ENCODE measurements around a stretch of chr12.

DNA sequence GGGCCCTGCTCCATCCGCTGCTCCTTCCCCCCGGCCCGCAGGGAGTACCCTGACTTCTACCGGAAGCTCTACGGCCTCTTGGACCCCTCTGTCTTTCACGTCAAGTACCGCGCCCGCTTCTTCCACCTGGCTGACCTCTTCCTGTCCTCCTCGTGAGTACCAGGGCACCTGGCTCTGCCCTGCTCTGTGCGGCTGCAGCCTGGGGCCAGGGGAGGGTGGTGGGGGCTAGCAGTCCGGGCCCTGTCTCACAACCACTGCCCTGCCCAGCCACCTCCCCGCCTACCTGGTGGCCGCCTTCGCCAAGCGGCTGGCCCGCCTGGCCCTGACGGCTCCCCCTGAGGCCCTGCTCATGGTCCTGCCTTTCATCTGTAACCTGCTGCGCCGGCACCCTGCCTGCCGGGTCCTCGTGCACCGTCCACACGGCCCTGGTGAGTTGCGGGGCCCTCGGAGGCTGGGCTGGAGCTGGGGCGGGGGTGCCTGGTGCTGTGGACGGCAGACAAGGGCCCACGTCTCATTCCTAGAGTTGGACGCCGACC is 7.0 kb downstream of the NOC4L start:
- RRBS = no CpG with 5 or more reads among the region's 31 CpGs

DNA sequence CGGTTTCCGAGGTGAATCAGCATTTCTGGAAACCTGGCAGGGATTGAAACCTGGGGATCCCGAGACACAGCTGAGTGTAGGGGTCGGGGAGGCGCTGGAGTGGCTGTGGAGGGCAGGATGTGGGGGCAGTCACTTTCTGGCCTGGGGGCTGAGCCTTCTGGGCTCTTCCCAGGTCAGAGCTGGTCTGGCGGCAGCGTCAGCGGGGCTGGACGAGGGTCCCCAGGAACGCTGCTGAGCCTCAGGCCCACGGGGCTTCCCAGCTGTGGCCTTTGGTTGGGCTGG is 23.7 kb downstream of the NOC4L start:
- RRBS = no CpG with 5 or more reads among the region's 11 CpGs

DNA sequence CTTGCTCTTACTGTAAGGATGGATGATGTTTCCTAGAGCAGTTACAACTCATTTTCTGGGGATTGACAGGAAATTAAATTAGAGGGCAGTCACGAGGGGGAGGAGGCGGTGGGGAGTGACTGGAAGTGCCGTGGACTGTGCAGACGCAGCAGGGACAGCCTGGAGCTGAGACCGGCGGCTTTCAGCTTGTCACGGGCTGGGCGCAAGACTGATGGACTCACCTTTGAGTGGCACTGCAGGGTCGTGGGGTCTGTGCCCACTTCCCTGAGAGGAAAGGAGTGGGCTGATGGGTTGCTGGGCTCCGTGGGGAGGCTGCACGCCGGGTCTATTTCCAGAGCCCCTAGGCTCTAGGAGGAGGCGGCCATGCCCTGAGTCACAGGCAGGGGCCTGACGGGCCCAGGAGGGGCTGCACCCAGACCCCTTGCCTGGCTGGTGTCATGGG is 32.9 kb downstream of the NOC4L start:
- RRBS = no CpG with 5 or more reads among the region's 14 CpGs

DNA sequence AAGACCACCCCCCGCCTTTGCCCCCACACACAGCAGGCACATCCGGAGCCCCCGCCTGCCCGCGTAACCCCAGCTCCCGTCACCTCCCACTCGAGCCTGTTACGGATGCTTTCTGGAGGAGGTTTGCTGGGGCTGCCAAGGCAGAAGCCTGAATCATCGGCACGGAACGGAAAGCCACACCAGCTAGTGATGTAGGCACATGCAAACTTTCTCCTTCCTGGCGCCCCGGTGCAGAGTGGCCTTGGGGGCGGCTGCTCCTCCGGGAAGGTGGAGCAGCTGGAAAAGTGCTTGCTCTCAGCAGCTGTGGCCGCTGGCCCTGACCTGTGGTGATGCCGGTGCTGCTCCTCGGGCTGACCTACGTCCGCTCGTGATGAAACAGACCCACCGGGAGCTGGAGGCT is 1.5 kb downstream of the GALNT9 start:
- RRBS = 23% methylated on average over 8 of the region's 22 CpGs

DNA sequence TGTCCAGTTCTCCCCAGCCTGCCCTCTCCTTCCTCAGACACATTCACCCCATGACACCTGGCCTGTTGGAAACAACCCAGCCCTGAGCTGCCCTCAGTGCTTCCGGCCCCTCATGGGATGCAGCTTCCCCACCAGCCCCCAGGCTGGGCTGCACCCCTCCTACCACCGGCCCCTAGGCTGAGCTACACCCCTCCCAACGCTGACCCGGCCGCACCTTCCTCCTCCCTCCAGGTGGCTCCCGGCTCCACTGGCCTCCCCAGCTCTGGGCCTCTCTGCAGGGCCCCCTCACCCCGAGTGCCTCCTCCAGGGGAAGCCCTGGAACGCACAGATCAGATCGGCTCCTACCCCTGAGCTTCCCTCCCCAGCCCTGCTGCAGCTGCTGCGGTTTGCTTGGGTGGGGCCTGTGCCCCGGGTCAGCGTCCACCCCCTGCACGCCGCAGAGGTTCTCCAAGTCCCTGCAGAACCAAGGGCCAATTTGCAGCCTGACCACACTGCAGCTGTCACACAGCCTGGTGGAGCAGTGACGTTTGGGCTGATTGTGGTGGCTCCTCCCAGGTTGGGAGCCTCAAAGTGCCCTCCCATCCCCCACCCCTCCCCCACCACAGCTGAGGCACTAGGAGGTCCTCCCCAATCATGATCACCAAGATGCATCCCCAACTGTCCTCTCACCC is 13.0 kb upstream of the FBRSL1 start:
- RRBS = 78% methylated on average over 3 of the region's 15 CpGs

DNA sequence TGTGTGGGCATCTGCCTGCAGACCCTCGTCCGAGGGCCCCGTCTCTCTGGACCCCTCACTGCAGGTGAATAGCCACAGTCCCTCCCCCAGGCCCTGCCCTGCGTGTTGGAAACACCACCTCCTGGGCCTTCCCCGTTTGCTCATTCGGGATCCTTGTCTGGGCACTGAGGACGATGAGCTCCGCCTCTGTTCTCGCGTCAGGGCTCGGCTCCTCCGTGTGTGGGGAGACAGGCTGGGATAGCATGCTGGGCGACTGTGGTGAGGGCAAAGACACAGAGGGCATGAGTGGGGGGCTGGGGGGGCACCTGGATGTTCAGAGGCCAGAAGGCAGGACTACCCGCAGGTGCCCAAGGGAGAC is 24.0 kb downstream of the FBRSL1 start:
- RRBS = no CpG with 5 or more reads among the region's 14 CpGs

DNA sequence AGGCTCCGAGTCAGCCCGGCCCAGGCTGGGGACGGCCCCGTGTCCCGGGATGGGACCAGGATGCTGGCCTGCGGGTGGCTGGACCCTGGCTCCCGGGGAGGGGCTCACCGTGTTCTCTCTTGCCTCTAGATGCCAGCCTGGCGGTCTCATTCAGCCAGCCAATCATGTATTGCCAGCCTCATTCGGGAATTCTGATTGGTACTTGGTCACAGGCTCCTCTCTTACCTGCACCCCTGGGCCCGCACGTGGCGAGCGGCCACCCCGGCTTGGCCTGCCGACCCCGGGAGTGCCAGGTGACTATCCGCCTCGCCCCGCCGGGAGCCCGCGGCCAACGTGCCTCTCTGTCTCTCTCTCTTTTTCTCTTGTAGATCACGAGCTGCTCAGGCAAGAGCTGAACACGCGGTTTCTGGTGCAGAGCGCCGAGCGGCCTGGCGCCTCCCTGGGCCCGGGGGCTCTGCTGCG is 39.4 kb downstream of the LRCOL1 start:
- RRBS = 92% methylated on average over 3 of the region's 33 CpGs

- RRBS = no CpG with 5 or more reads among the region's 37 CpGs
Observed at GRCh38 chr12:132597723-132598178, 12.6 kb downstream of the LRCOL1 start.

DNA sequence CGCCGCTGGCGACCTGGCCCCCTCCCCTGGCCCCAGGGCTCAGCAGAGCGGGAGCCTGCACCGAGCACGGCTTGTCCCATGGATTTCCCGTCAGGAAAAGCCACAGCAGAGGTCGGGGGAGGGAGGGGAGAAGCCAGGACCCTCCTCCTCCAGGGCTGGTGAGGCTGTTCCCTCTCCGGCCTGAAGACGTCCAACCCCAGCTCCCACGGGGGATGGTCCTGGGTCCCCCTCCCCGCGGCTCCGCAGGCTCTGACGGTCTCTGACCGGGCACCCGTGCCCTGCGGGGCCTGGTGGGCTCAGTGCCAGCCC is 6.7 kb downstream of the LRCOL1 start:
- RRBS = 21% methylated on average over 10 of the region's 18 CpGs

GRCh38 chr12:132700887-132701652 is 9.6 kb upstream of the PGAM5 start:
- RRBS = no CpG with 5 or more reads among the region's 23 CpGs

DNA sequence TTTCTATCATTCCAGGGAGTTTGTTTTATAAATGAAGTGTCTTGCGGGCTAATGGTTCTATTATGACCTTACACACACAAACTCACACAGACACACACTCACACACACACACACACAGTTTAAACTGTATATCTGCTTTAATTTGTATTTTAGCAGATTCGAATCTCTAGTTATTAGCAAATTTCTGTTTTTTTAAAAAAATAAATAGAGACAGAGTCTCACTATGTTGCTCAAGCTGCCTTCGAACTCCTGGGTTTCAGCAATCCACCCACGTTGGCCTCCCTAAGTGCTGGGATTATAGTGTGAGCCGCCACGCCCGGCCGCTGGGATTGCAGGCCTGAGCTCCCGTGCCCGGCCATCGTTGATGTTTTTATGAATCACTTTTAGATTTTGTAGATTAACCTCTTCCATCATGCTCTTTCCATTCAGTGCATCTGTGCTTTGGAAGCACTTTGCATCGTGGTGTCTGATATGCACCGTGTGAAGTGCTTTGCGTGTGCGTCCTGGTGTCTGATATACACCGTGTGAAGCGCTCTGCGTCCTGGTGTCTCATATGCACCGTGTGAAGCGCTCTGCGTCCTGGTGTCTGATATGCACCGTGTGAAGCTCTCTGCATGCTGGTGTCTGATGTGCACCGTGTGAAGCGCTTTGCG is 20.9 kb downstream of the PGAM5 start:
- RRBS = no CpG with 5 or more reads among the region's 25 CpGs

DNA sequence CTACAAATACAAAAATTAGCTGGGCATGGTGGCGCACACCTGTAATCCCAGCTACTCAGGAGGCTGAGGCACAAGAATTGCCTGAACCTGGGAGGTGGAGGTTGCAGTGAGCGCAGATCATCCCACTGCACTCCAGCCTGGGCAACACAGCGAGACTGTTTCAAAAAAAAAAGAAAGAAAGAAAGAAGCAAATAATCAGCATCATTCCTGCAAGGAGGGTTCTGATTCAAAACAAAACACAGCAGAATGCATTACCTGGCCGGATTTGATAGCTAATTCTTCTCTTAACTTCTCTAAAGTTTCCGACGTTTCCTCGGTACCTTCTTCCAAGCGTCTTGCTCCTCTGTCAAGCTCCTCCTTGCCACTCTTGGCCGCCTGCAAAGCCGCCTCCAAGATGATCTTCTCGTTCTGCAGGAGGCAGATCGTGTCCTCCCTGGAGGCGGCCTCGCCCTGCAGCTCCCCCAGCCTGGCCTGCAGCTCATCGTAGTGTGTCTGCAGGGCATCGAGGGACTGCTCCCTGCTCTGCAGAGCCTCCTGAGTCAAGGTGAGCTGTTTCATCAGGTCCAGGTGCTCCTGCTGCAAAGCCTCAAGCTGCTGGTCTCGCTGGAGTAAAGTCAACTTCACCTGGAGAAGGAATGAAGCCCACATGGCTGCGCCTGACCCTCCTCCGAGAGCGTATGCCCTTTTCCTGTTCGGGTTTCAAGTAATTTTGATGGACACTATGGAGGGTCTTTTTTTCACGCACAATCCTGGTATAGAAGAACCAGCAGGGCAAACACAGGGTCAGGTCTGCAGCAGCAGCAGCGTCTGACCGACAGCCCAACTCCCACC is 32.9 kb downstream of the GOLGA3 start:
- RRBS = no CpG with 5 or more reads among the region's 24 CpGs

DNA sequence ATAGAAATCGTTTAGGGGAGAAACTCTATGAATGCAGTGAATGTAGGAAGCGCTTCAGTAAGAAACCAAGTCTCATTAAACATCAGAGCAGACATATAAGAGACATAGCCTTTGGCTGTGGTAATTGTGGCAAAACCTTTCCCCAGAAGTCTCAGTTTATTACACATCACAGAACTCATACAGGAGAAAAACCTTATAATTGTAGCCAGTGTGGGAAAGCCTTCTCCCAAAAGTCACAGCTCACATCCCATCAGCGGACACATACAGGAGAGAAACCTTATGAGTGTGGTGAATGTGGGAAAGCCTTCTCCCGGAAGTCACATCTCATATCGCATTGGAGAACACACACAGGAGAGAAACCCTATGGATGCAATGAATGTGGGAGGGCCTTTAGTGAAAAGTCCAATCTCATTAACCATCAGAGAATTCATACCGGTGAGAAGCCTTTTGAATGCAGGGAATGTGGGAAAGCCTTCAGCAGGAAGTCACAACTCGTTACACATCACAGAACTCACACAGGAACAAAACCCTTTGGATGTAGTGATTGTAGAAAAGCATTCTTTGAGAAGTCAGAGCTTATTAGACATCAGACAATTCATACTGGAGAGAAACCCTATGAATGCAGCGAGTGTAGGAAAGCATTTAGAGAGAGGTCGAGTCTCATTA is 20.1 kb downstream of the ZNF84 start:
- RRBS = no CpG with 5 or more reads among the region's 9 CpGs